Mesenchymal stem cell of adipose (primary cell): ENCODE data around the gene ZSCAN20.

DNA sequence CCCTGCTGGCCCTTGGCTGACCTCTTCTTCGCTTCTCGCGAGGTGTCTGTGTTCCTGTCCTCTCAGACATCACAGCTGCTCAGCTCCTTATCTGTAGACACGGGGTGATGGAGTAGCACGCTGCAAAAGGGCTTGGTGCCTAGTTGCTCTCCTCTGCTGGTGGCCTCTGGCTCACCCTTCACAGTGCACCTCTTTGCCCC, 18.6 kb upstream of the AK2 start:
- CAGE, long polyA plus RNA: no peak

GRCh38 chr1:33149682-33150309, 32.0 kb downstream of the TRIM62 start:
- CAGE, long polyA plus RNA: no peak

- CAGE, long polyA plus RNA: no peak
Observed at GRCh38 chr1:33160954-33161902, 20.6 kb downstream of the TRIM62 start.

DNA sequence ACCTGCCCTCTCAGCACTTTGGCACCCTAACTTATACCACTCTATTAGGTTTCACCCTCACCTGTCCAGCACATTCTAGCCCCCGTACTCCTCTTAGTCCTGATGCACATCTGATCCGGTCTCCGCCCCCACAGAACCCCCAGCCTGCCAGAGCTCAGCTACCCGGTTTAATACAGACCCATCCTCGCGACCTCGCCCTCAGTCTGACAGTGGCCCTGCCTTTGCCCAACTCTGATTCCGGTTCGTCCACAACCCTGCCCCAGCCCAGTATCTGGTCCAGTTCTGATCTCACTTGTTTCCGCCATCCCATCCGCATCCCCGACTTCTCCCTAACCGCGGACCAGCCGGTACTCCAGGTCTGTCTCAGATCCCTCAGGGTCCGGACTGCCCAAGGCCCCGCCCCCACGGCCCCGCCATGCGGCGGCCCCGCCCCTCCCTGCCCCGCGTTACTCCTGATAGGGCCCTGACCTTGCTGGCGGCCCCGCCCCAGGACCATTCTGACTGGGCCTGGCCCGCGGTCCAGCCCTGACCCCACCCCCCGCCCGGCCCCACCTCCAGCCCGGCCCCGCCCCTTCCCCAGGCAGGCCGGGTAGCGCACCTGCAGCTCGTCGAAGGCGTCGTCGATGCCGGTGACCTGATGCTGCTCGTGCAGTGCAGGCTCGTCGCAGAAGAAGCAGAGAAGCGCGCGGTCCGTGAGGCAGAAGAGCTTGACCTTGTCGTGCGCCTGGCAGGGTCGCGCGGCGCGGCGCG, 1.2 kb downstream of the TRIM62 start:
- CAGE, long polyA plus RNA: no peak

- CAGE, long polyA plus RNA: no peak
Observed at GRCh38 chr1:33244007-33244532, 12.2 kb upstream of the ZNF362 start.

DNA sequence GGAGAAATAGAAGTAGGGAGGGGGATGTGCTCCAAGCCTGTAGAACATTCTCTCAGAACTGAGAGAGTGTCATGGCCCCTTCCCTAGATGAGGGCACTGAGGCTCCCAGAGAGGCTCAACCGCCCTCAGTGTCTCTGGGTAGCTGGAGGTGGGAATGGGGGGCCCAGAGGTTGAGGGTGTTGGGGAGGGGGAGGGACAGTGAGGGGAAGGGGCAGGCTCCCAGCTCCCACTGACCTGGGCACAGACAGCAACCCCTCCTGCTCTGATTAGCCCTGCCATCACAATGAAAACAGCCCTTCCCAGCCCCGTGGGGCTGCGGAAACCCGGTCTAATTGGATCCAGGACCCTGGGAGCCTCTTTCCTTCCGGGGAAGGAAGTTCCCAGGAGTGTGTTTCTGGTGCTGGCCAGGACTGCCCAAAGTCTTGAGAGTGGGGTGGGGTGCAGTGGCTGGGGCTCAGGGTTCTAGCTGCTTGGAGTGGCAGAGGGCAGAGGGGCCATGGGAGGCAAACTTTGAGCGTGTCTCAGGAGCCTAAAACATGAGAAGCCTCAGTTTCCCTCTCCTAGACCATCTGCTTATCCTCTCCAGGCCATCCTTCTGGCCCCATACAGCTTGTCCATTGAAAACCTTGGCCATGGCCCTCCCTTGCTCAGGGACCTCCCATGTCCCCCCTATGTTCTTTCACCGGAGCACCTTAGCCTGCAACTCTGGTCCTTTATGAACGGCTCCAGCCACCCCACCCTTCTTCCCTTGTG, 9.0 kb downstream of the ZNF362 start:
- CAGE, long polyA plus RNA: no peak

GRCh38 chr1:33307028-33307600, 13.8 kb downstream of the A3GALT2 start:
- CAGE, long polyA plus RNA: no peak

- CAGE, long polyA plus RNA: no peak
Observed at GRCh38 chr1:33322002-33322558, 1.2 kb upstream of the A3GALT2 start.

DNA sequence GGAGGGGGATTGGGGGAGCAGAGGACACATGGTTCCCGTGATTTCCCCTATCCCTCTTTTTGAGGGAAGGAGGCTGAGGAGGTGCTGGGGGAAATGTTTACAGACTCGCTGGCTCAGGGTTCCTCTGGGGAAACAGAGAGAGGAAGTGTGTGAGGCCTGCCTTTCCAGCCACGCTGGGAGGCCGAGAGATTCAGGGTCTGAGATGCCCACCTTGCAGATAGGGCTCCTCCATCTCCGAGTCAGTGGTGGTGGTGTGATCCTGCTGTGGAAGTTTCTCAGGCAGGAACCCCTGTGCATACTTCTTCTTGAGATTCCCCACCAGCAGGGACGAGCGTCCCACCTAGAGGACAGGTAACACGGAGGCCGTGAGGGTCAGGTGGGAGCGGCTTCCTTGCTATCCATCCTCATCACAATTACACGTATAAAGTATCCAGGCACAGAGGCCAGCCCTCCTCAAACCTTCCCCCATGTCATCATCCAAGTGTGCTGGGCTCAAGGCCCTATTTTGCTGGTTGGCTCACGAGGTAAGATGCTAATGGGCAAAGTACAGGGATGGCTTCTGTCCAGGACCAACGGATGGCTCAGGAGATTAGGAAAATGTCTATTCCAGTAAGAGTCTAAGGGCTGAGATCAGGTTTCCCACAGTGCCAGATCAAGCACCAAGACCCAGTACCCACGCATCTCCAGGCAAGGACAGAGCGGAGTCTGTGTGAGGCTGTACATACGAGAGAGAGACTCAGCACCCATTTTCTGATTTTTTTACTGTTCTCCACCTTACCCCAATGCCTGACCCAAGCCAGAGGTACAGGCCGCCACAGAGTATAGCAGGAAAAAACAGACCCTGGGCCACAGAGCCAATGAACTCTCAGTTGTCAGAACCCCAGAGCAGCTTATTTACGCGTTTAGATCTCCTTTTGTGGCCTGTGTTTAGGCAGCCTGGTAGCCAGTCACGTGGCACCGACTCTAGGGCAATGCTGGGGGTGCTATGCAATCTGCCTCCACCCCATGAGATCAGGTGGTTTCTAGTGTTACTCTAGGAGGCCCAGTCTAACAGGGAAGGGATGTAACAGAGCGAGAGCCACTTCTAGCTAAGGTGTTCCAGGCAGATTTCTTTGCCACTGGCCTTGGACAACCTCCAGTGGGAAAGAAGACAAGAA, 11.5 kb upstream of the A3GALT2 start:
- CAGE, long polyA plus RNA: no peak

GRCh38 chr1:33364651-33364996, 43.7 kb upstream of the A3GALT2 start:
- CAGE, long polyA plus RNA: no peak

DNA sequence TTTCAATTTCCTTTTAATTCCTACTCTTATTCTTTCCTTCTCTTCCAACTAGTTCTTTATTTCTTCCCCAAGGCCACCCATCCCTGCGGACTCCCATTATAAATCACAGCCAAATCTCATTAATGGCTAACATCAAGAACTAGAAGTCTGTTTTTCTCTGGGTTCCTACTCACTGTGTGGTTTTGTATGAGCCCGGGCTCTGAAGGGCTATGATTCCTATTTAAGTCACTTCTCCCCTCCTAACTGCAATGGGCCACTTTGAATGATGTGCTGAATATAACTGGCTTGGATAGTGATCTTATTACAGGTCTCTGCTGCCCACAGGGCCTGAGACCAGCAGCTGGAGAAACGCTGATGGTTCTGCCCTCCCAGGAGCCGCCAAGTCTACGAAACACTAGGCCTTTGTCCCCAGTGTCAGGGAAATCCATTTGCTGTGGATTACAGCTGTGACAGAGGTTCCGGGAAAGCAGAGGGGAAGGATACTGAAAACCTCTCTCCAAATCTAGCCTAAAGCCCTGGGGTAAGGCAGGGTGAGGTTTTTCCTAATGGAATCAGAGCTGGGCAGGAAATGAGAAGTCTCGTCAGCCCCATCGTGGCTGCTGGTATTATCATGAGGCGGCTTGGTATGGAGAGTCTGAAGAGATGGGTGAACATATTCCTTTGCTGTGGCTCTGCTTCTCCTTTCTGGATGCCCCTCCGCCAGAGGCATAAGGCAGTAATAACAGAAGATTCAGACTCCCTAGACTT, 48.3 kb downstream of the PHC2 start:
- CAGE, long polyA plus RNA: no peak

DNA sequence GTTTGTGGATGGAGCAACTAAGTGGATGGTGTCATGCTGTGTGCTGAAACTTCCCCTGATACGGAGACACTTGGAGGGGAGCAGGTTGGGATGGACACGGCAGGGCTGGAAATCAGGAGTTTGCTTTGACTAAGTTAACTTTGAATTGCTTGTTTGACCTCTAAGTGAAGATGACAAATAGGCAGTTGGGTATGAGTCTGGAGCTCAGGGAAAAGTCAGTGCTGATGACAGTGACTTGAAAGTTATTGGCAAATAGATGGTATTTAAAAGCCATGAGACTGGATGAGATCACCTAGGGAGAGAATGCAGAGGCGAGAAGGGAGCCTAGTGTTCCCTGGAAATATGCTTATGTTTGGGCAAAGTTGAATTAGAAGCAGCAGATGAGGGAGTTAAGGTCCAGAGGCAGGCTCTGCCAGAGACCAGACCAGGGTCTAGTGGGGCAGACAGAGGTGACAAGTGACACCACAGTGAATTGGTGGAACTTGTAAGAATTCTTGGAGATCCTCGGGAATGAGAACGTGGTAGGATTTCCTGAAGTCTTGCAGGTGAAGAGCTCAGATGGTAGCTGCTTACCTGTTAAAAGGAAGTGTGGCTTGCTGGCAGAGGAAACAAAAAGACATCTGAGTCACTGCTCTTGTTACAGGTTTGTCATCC, 12.6 kb upstream of the ZSCAN20 start:
- CAGE, long polyA plus RNA: no peak

DNA sequence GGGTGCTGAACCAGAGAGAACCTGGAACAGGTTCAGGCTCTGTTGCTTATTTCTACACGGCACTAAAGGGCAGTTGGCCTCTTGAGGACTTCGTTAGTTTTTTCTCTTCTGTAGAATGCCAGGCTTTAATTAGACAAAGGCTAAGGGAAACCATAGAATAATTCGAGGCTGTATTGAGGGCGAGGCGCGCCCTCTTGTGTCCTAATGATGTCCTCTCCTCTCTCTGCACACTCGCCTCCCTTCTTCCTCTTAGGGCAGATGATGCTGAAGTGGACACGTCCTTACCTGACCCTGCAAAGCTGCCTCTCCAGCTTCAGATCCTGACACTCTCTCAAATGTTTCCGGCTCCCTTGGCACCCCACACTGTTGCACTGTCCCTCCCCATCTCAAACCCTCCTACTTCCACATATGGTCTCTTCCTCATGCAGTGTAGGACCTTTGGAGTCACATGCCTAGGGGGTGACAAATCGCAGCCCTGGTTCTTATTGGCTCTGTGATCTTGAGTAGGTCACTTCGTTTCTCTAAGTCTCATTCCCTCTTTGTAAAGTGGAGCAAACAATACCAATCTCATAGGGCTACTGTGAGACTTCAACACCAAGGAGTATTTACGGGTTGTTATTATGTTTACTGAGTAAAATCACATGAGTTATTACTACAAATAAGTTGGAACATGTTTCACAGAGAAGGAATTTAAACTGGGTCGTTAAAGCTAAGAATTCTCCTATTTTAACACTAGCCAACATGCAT, 1.8 kb upstream of the ZSCAN20 start:
- CAGE, long polyA plus RNA: no peak

GRCh38 chr1:33472111-33472899, at the start of gene ZSCAN20:
Gene ZSCAN20 (plus strand): TSS chr1:33472645.
- CAGE, long polyA plus RNA: no peak

- CAGE, long polyA plus RNA: no peak
Observed at GRCh38 chr1:34858738-34859406, 677 bp downstream of the SMIM12 start.

DNA sequence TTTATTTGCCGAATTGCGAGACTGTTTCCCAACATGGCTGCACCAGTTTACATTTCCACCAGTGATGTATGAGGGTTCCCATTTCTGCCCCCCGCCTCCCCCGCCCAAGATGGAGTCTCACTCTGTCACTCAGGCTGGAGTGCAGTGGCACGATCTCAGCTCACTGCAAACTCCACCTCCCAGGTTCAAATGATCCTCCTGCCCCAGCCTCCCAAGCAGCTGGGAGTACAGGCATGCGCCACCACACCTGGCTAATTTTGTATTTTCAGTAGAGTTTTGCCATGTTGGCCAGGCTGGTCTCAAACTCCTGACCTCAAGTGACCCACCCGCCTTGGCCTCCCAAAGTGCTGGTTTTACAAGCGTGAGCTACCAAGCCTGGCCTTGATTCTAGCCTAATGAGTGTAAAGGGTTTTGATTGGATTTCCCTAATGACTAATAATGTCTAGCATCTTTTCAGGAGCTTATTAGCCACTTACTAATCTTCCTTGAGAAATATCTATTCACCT, 20.7 kb downstream of the SFPQ start:
- CAGE, long polyA plus RNA: no peak

DNA sequence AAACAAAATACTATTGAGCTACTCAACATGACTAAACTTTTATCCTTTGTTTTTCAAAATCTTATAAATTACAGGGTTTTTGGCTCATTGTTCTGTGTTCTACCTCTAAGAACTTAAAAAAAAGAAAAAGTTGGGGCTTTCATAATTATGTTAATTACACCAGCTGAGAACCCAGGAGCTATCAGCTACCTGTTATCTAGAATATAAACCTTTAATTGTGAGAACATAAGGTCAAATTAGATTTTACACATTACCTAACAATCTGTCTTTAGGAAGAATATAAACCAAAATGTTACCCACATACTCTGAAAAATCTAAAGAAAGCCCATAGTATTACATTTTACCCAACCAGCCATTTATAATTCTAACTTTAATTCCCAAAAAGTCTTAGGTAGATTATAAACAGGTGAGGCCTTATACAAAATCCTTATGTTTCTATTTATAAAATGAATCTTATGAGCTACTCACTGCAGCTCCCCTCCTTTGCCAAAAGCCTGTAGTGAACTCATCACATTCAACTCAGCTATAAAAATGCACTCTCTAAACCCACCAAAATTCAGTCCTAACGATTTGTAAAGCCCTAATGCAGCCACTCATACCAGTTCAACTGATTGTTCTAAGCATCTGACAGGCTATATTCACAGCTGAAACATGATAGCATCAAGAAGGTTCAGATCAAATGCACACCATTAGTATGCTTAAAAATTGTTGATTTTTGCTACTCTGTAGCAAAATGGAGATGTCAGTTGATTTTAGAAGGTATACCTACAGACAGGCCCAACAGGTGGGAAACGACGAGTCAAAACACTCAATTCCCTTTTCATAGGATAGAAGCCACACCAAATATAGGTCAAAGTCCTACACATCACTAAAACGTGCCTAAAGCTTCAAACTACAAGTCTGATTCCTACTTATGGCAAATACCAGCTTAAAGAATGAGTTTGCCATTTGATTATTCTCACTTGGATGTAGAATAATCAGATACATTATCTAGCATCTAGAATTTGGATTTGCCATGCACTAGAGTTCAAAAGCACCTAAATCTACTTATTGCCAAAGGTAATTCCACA, 6.9 kb downstream of the SFPQ start:
- CAGE, long polyA plus RNA: no peak

DNA sequence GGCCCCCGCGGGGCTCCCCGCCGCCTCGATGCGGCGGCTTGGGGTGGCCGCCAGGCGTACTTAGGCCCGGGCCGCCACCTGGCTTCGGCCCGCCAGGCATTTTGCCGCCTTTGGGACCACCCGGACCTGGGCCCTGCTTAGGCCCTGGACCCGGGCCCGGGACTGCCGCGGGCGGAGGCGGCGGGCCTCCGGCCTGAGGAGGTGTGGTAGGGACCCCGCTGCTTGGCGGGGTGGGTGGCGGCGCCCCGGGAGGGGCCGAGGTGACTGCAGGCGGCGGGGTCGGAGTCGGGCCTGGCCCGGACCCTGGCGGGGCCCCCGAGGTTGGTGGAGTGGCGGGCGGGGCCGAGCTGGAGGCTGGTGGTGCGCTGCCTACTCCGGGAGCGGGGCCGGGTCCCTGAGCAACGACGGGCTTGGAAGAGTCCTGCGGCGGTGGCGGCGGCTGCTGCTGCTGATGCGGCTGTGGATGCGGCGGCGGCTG, 589 bp downstream of the SFPQ start:
- CAGE, long polyA plus RNA: no peak

- CAGE, long polyA plus RNA: no peak
Observed at GRCh38 chr1:35210267-35210605, 17.3 kb upstream of the SFPQ start.

GRCh38 chr1:35264603-35265492, 3.7 kb upstream of the ZMYM4 start:
- CAGE, long polyA plus RNA: no peak